Endothelial cell (in vitro differentiated cells): ENCODE results near the gene EVC2.

GRCh38 chr4:3369626-3370559, 71.9 kb upstream of the HGFAC start:
- PRO-cap: bidirectional peak, plus-strand start at chr4:3369830, minus-strand start at chr4:3369795; bidirectional peak, plus-strand start at chr4:3370198, minus-strand start at chr4:3370085

GRCh38 chr4:3371392-3372198, 70.2 kb upstream of the HGFAC start:
- PRO-cap: no peak

- PRO-cap: no peak
Measured at GRCh38 chr4:3442744-3443069, 939 bp downstream of the HGFAC start.

DNA sequence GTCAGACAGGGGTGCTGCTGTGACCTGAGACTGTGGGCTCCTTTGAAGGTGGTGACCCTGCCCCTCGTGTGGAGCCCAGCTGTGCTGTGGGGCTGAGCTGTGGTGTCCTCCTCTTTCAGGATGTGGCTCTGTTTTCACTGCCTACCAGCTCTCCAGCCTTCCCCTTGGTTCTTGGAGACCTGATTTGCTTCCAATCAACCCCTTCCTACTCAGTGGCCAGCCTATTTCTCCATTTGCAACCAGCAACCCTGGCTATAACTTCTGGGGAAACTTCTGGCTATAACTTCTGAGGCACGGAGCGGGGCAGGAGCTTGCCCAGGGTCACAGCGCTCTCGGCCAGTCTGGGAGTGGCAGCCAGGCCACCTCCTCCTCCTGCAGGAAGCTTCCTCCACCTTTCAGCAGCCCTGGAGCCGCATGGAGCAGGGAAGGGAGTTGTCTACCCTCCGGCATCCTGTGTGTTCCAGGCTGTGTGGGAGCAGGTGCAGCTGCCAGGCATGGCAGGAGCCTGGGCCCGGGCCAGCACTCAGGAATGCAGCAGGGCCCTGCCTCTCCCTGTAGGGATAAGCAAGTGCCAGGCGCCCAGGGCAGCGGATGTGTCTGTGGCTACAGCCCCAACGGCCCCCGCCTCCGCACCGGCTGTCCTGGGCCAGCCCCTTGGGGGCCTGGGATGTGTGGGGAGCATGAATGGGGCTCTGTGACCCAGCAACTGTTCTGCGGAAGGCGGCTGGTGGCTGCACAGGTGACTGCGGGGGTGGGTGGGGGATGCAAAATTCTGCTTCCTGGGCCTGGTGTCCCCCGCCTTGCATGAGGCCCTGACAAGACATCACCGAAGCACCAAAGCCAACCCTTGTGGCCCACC, 1.7 kb upstream of the DOK7 start:
- PRO-cap: no peak

- PRO-cap: no peak
Measured at GRCh38 chr4:3464698-3465454, 1.8 kb downstream of the DOK7 start.

- PRO-cap: no peak
Measured at GRCh38 chr4:3501205-3501737, 31.0 kb downstream of the LRPAP1 start.

DNA sequence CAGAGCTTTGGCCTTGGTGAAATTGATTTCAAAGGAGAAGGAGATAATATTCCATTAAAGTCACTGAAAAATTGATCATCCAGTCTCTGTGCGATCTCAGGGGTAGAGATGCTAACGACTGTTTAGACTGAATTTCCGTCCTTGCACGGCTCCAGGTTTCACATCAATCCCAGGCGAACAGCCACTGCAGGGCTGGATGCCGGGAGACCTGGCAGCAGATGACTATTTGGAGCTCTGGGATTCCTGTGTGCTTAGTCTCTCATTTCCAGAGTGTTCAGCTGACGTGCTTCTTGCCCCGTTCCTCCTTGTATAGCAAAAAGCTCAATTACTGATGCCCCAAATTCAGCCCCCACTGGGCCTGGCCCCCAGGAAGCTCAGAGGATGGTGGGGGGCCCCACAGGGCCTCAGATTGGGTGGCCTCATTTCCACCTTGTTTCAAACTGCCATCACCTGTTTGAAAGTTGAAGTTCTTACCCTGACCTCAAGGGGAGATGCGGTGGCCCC, 36.6 kb upstream of the ADRA2C start:
- PRO-cap: no peak

DNA sequence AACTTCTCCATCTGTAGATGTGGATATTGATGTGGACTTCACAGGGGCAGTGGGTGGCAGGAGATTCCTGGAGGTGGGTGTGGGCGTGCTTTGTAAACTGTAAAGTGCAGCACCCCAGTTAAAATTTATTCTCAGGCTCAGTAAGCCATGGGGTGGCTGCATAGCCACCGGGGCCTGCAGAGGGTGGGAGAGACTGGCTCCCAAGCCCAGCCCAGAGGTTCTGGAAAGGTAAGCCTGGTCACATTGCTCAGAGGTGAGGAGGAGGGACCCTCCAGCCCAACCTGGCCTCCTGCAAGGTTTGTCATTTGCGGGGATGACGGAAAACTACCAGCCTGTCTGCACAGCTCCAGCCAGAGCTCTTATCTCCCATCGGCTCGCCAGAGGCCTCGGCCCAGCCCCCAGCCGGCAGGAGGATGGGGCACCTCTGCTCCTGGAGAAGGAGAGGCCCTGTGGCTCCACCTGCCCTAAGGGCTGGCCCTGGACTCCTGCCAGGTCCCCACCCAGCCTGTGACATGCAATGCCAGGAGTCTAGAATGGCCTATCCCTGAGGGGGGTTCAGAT, 14.0 kb downstream of the ADRA2C start:
- PRO-cap: no peak

- PRO-cap: unidirectional peak, minus-strand start at chr4:4396529; bidirectional peak, plus-strand start at chr4:4396925, minus-strand start at chr4:4396589
Measured at GRCh38 chr4:4395762-4396871, 9.2 kb downstream of the NSG1 start.

DNA sequence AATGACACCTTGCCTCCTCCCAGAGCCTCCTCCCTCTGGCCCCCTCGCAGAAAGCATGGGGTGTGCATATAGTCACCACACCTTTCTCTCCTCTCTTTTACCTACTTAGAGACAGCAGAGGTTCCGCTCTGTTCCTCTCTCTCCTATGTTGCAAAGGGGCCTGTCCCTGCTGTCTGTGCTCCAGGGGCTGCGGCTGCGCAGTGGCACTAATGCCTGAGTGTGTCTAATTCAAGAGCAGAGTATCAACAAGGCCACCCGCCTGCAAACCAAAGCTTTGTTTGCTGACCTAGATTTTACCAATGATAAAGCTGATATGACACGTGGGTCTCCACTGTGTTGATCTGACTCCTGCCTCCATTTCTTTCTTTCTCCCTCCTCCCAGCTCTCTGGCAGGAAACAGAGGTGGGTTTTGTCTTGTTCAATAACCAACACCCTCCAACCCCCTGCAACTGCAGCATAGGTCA, 74.9 kb downstream of the NSG1 start:
- PRO-cap: no peak

DNA sequence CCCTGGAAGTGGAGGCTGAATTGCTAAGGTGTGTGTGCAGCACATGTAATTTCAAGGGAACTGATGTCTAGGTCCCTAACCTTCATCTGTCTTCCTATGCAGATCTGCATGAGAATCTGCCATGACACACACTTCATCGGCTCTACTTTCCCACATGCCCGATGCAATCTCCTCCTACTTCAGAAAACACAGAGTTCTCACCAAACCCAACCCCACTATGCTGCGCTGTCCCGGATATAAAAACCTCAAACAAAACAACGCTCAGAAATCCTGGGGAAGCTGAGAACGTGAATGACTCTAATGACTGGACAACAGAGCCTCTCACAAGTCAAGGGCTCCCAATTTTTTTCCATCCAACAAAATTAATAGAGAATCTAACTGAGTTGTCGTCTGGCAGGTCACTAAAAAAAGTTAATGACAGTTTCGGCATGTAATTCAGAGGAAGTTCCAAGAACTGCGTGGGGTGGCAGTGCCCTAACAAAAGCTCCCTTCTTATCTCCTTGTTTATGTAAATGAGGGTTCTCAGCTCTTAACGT, 39.1 kb downstream of the STX18 start:
- PRO-cap: no peak

- PRO-cap: unidirectional peak, plus-strand start at chr4:4541186; bidirectional peak, plus-strand start at chr4:4541425, minus-strand start at chr4:4541452
Measured at GRCh38 chr4:4540927-4541655, 757 bp downstream of the STX18 start.

- PRO-cap: no peak
Measured at GRCh38 chr4:4574621-4575104, 32.8 kb upstream of the STX18 start.

GRCh38 chr4:4667045-4668046, 125.5 kb upstream of the STX18 start:
- PRO-cap: no peak

DNA sequence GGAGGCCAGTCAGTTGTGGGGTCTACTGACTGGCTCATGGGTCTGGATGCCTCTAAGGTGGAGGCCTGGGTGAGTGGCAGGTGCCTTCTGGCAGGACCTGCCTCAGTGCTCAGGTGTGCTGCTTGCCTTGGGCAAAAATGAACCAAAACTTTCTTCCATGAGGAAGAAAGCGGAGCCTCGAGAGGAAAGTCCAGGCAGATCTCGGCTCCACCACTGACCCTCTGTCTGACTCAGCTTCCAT, 144.1 kb upstream of the STX18 start:
- PRO-cap: no peak

DNA sequence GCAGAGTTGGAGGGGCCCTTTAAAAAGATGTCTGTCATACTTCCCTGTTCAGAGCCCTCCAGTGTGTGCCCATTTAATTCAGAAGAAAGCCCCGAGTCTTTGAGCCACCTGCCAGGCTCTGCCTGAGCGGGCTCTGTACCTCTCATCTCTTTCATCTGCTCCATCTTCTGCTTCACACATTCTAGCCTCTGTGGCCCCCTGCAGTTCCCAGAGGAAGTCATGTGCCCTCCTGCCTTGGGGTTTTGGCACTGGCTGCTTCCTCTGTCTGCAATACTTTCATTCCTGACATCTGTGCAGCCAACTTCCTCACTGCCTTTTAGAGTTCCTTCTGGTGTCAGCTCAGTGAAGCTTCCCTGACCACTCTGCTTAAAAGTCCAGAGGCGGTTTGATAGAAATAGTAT, 6.2 kb upstream of the STK32B start:
- PRO-cap: no peak

DNA sequence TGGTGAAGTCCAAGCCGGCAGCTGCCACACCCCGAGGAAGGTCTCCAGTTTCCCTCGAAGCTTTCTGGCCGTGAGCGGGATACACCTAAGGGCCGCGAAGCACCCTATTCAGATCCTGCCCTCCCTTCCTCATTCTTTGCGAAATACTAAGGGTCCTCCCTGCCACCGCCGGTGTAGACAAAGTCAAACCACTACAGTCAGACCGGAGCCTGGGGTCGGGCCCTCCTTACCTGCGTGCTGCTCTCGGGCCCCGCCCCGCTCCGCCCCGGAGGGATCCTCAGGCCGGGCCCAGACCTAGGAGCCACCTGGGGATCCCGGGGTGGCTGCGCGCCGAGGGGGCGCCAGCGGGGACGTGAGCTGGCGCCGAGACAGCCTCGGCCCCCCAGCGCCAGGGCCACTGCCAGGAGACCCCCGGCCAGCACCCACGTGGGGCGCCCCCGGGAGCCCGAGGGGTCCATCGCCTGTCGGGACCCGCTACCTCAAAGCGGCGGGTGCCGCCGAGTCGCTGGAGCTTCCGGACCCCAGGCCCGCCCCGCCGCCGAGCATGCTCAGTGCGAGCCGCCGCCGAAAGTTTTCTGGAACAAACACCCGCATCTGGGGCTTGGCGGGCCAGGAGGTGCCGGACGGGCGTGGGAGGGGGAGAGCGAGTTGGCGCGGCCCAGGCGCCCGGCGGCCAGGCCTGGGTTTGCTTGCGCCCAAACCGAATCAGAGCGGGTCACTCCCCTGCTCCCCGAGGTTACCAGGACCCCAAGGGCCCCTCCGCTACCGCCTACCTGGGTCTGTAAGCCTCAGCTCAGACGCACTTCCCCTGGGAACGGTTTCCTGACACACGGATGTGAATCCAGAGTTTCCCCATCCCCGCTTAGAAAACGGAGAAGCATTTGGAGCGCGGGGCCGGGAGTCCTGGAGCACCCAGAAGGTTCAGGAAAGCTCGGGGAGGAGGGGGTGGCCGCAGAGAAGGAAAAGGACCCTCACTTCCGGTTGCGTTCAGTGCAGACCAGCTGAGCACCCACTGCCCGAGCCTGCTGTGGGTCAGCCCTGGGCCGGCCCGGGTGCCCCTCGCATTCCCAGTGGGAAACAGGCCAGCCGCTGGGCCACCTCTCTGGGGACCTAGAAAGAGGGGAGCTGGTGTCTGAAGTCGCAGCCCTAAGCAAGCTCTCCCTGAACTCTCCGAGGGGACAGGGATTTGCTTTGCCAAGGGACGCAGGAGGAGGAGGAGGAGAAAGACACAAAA, at the start of gene EVC2:
EVC2 (minus strand) TSS at position 504 of the 1,234 bp plus-strand sequence.
- PRO-cap: unidirectional peak, plus-strand start at position 191 of the sequence; bidirectional peak, plus-strand start at position 612 of the sequence, minus-strand start at position 504 of the sequence

- PRO-cap: bidirectional peak, plus-strand start at chr4:5887735, minus-strand start at chr4:5887724; bidirectional peak, plus-strand start at chr4:5887958, minus-strand start at chr4:5887954
Measured at GRCh38 chr4:5887079-5888006, 5.5 kb downstream of the CRMP1 start.

DNA sequence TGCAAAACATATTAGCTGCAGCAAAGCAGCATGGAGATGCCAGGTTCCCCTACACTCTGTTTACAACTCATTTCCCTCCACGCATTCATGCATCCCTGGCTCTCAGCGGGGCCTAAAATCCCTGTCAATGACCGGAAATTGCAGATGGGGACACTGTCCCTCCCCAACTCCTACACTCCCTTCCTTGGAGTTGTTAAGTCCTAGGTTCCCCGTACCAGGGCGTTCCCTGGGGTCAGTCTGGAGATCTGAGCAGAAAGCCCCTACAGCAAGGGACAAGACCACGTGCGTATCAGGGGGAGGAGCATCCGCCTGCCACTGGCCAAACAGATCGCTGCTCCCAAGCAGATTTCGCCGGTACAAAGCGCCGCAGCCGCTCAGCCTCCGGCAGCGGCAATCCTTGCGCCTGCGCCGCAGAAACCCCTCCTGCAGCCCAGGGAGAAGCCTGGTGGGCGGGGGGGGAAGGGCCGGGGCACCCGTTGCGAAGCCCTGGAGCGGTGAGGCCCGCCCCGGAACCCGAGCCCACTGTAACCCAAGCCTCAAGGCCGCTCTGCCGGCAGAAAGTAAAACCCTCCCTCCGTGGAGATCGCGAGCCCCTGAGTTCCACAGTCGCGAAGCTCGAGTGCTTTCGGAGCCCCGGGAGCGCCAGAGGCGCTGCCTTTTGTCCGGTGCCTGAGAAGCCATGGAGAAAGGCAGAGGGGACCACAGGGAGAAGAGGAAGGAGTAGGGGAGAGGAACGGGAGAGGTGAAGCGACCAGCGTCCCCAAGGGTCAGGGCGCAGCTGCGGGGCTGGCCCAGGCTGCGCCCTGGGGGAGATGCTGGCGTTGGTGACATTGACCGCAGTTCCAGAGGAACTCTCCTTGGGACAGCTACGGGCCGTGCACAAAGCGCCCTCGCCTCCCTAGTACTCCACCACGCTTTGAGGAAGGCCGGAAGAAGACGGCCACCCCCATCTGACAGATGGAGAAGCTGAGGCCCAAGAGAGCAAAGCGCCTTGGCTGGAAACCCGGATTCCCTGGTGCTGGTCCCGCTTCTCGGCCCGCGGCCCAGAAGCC, 2.6 kb downstream of the CRMP1 start:
- PRO-cap: no peak

DNA sequence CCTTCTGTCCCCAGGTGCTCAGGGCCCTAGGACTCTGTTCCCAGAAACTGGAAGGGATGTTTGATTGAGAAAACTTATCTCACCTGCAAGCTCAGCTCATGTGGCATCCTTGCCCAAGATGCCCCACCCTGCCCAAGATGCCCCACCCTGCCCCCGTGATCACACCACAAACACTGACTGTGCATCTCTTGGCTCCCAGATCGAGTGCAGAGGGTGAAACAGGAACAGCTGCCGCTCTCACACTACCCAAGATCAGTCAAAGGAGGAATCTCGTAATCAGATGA, 27.8 kb downstream of the JAKMIP1 start:
- PRO-cap: no peak